Penis (tissue), 1 donor: ENCODE measurements around the genes PNRC1 and GABRR1.

DNA sequence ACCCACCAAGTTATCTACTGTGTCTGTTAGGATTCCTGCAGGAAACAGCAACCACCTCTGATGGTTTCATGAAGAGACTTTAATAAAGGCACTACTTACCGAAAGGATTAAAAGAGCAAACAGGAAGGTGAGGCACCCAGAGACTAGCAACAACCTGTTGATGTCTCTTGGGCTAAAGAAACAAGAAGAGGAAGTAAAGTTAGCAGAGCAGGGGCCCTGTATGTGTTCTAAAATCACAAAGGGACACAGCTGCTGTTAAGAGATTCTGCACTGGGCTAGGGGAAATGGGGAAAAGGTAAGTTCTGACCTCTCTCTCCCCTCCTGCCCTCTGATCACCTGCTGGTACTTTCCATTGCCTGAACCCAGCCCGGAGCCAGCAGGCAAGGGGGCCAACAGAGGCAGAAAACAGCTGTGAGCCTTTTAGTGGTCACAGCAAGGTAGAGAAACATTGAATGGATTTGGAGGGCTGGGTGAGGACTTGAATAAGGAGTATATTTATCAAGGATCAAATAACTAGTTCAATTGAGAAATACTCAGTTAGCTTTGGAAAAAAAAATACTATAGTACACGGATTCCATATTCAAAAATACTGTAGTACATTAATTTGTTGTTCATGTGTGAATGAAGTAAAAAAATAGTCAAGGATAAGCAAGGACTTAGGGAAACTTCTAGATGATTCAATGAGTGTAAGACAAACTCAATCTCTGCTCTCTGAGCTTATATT, 13.6 kb upstream of the CNR1 start:
- PRO-cap = no peak

DNA sequence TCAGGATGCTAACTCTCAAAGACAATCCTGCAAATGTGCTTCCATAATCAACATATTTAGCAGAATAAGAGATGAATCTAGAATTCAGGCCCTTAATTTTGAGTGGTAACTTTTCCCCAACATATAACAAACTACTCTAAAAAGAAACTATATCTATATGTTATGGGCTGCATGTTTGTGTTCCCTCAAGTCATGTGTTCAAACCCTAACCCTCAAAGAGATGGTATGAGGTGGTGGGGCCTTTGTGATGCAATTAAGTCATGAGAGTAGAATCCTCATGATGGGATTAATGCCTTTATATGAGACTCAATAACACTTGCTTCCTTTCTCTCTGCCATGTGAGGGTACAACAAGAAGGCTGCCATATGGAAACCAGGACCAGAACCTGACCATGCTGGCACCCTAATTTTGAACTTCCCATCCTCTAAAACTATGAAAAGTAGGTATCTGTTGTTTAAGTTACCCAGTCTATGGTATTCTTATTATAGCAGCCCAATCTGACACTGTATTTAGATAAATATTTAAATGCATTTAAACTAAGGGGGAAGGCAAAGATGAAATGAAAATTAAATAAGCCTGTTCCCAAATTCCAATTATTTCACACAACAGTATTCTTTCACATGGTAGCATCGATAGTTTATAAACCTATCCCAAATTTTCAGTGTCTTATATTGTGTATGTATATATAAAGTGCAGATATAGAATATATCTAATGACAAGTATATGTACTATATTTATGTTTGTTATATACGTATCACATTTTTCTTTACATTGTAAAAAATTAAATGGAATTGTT, 250.3 kb downstream of the RNGTT start:
- PRO-cap = no peak

DNA sequence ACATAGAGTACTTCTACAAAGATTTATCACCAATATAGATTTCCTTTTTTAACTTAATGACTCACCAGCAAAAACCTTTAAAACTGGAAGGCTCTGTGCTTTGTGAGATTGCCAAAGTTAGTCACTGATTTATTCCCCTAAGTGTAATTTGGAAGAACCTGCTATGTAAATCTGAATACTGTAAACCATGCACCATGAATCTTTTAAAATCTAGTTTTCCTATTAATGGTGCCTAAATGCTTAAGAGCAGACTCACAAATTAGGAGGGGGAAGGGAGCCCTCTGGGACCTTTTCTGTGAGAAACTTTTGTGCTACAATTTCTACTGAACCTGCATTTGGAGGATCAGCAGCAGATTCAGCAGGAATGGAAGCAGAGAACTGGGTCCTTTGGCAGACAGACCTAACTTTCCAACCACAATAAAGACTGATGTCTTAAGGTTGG, 57.7 kb upstream of the PNRC1 start:
- PRO-cap = no peak

- PRO-cap = unidirectional peak, minus-strand start at chr6:89080282; bidirectional peak, plus-strand start at chr6:89080751, minus-strand start at chr6:89080580; bidirectional peak, plus-strand start at chr6:89081071, minus-strand start at chr6:89080967
Observed at GRCh38 chr6:89080181-89081276, at the start of gene PNRC1. TSS of gene PNRC1 (plus strand) at chr6:89080751.

DNA sequence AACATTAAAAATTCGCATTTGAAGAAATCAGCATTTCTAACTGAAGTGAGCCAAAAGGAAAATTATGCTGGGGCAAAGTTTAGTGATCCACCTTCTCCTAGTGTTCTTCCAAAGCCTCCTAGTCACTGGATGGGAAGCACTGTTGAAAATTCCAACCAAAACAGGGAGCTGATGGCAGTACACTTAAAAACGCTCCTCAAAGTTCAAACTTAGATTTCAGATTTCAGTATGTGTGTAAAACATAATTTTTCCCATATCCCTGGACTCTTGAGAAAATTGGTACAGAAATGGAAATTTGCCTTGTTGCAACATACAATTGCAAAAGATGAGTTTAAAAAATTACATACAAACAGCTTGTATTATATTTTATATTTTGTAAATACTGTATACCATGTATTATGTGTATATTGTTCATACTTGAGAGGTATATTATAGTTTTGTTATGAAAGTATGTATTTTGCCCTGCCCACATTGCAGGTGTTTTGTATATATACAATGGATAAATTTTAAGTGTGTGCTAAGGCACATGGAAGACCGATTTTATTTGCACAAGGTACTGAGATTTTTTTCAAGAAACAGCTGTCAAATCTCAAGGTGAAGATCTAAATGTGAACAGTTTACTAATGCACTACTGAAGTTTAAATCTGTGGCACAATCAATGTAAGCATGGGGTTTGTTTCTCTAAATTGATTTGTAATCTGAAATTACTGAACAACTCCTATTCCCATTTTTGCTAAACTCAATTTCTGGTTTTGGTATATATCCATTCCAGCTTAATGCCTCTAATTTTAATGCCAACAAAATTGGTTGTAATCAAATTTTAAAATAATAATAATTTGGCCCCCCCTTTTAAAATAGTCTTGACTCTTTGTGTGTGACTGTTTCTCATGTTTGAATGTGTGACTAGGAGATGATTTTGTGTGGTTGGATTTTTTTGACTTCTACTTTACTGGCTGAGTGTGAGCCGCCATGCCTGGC, 3.7 kb downstream of the PNRC1 start:
- PRO-cap = no peak

DNA sequence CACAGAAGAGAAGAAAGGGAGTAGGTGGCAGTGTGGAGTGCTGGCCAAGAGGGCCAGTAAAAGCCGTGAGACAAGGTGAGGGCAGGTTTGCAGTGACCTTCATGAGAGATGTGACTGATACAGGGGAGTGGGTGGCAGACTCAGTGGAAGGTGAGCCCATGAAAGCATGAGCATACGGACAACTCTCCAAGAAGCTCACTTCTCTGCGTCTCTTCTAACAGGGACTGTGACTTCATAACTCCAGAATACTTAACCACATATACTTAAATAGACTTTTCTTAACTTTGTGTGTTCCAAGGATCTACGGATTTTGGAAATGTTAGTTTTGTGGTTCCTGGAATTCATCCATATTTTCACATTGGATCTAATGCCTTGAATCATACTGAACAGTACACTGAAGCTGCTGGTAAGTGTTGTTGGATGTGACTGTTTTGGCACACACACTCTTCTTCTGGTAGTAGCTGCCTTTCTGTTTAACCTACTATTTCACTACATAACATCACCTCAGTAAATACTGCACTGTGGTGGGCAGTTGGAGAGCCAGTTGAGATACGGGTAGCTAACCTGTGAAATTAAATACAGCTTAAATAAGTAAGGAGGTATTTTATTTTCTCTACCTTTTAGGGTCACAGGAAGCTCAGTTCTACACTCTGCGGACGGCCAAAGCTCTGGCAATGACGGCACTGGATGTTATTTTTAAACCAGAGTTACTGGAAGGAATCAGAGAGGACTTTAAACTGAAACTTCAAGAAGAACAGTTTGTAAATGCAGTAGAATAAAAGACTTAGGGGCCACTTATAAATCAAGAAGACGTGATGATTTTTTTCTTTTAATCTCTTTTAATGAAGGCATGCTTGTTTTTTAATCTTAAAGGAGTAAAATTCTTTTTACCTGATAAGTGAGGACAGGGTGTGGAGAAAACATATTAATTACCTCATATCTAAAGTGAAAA, 15.9 kb downstream of the PM20D2 start:
- PRO-cap = no peak

GRCh38 chr6:89217161-89217710, at the start of gene GABRR1:
TSS of gene GABRR1 (minus strand) at chr6:89217358.
- PRO-cap = no peak

DNA sequence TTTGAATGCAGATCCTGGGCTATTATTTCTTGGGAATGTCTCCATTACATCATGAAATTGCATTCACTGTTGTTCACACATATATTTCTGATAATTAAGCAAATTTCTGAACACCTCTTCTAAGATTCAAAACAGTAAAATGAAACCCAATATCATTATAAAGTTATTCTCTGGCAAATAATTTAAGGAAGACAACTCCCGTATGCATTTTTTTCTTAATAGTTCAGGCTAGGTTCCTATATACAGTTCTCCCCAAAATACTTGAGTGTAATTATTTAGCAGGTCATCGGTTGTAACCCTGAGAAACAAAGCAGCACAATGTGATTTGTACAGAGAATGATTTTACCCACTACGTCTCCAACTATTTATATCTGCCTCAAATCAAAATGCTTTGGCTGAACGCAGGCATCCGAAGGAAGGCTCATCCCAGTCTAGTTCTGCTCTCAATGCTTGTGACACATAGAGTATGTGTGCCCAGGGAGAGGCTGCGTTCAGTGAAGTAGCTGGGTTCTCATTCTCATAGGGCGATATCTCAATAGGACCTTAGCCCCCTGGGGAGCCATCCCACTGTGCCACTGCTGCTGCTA, 582 bp downstream of the GABRR2 start:
- PRO-cap = no peak

DNA sequence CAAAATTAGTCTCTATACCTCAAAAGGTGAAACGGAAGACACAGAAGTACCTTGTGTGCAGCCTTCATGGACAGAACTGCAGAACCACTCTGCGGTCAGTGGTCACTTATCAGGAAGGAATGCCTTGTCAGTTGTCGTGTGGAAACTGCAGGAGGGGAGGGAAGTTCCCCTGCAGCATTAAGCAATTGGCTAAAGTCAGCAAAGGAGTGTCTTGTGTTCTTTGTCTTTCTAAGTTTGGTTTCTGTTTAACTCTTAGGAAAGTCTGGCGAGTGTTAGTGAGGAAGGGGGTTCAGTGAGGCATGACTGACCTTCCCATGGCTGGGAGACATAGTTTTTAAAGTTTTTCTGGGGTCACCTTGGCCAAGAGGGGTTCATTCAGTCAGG, 6.5 kb upstream of the GABRR2 start:
- PRO-cap = no peak

GRCh38 chr6:89561948-89562474, 76.5 kb downstream of the LYRM2 start:
- PRO-cap = no peak

DNA sequence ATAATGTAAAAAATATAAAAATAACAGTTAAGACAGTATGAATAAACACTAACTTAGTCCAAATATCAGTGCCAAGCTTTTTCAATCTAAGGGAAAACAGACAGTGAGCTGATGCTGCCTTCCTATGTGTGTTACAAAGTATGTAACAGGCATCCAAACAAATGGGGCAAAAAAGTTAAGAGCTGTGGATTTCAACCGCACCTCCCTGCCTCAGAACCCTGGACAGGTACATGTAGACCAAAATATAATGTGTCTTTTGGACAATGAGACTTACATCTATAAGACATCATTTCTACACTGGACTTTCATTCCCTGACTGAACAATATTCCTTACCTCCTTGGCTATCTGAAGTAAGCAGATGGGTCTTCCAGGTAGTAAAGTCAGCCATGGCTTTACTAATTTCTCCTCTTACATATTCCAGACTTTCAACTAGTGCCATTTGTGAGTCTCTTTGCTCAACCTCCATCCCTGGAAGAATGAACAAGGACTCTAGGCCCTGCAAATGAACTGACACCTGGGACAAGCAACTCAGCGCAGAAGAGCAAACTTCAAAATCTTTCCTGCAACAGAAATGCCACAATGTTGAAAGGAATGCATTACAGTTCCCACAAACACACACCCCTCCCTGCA, 34.5 kb upstream of the LYRM2 start:
- PRO-cap = no peak

DNA sequence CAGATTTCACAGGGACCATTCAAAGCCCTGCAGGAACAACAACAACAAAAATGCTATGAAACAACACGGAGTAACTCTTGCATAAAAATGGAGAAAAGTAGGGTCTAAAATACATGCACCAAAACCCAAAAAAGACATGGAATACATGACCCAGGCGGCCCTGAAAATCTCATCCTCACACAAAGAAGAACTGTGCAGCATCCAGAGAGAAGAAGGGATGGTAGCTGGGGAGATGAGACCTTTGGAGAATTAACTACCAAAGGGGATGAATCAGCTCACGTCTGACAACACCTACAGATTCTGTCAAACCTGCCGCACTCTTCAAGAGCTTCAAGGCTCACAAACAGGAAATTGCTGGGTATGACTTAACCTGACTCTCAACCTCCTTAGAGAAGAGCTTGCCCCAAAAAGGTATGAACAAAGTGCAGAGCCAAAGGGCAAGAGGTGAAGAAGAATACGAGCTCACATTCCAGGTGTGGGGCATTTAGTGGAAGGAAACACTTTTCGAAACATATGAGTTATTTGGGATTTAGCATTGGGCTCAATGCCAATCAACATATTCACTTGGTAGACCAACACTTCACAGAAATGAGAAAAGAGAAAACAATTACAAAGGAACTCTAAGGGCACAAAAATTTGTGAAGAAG, 139.8 kb downstream of the BACH2 start:
- PRO-cap = no peak

DNA sequence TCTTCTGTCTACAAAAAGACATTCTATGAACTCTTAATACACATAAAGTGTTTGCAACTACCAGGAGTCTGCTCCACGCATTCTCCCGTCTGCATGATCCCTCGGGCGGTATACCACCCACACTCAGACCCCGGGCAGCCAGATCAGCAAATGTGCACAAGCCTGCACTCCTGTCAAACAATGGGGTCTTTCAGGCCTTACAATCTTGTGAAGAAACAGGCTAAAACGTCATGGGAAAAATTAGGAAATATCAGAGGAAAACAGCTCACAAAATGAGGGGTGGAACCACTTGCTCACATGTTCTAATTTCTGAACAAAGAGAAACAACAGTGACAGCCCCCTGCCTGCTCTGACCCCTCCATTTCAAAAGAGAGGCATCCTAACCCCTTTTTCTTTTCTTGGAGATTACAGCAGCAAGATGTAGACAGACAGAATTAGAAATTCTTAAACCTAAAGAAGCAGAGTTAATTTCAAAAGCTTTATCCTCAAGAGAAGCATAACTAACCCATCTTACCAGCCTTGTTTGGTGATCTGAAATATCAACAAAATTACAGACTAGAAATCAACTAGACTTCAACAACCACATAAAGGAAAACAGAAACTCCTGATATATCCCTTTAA, 69.3 kb downstream of the BACH2 start:
- PRO-cap = no peak

- PRO-cap = no peak
Observed at GRCh38 chr6:90233205-90233594, 63.4 kb downstream of the BACH2 start.

DNA sequence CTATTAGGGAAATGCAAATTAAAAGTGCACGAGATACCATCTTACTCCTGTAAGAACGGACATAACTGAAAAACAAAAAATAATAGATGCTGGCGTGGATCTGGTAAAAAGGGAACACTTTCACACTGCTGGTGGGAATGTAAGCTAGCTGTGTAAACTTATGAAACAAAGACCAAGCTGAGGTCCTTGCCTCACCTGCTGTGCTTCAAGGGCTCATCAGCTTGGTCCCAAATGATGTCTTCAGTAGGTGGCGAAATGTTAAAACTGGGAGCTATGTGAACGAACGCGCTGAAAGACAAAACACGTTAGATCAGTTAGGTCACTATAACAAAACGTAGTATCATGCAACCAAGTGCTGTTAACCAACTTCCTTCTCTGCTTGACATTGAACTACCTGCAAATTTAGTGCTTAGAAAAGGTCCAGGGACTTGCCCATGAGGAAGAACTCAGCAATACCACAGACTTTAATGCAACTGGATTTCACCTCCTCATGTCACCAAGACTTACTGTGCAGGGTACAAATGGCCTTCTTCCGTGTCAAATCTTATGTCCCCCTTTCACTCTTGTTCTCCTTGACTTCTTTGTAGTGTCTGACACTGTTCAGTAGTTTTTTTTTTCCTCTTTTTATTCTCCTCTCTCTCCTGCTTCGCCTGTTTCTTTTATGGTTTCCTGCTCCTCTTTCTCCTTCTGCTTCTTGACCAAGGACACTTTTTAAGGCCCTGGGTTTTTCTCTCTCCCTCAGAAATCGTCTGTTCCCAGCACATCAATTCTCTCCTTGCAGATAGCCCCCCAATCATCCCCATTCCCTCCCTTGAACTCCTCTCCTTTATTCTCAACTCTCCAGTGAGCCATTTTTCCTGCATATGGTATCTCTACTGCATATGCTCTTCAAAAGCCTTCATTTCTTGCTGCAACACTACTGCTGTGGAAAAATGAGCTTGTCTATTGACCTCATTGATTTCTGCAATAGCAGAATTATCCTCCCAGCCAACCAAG, 24.7 kb downstream of the BACH2 start:
- PRO-cap = no peak

DNA sequence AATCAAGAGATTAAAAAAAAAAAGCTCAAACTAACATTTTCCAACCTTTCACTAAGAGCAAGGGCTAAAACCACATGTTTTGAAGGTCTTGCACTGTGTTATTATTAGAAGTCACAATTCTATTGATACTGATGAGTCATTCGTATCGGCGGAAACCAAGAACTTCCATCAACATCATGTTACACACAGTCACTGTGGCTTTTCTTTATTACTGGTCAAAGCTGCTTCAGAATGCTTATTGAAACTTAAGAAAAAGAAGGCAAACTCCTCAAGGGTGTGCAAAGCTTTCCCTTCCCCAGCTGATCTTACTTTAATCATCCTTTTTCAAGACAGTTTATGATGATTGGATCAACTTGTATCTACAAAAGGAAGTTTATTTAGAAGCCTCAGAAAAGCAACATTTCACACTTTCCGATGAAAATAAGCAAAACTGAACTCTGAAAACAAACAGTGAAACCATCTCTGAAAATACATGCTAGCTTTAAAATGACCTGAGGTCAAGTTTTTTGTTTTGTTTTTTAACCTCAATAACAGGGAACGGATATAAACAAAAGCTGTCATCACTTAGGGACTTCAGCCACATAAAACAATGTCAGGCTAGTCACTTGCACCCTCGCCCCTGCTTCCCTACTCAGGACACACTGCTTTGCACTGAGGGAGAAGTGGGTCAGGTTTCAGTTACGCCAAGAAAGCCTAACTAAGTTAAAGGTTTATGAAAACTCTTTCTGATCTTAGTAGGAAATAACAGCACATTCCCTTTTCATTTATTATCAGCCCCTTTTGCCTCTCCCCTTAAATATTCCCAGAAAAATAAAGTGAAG, 11.7 kb downstream of the BACH2 start:
- PRO-cap = no peak

GRCh38 chr6:90315333-90316029, 18.8 kb upstream of the BACH2 start:
- PRO-cap = no peak

DNA sequence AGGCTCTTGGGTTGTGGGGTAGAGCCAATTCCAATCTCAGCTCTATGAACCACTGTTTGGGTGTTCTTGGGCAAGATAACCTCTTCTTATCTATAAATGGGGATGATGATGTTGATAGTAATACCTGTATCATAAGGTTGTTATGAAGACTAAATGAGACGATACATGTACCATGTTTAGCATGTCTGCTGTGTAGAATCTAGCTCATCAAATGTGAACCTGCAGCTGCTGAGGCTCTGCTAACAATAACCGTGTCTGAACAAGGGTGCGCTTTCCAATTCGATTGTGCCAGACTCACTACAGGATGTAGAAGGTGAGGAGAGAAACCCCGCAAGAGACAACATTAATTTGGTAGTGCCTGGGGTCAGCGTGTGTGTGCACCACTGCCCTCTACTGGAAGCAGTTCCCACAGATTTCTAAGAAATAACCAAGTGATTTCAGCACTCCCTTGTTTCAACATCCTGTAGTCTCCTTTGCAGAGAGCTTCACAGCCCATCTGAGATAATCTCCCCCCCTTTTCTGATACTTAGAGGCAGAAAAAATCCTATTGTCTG, 96.5 kb upstream of the BACH2 start:
- PRO-cap = no peak

GRCh38 chr6:90479192-90479537, 107.7 kb downstream of the MAP3K7 start:
- PRO-cap = no peak

- PRO-cap = no peak
Observed at GRCh38 chr6:92524721-92525121, 894.6 kb downstream of the EPHA7 start.